Calu3 (cell line): ENCODE measurements around a stretch of chr20.

DNA sequence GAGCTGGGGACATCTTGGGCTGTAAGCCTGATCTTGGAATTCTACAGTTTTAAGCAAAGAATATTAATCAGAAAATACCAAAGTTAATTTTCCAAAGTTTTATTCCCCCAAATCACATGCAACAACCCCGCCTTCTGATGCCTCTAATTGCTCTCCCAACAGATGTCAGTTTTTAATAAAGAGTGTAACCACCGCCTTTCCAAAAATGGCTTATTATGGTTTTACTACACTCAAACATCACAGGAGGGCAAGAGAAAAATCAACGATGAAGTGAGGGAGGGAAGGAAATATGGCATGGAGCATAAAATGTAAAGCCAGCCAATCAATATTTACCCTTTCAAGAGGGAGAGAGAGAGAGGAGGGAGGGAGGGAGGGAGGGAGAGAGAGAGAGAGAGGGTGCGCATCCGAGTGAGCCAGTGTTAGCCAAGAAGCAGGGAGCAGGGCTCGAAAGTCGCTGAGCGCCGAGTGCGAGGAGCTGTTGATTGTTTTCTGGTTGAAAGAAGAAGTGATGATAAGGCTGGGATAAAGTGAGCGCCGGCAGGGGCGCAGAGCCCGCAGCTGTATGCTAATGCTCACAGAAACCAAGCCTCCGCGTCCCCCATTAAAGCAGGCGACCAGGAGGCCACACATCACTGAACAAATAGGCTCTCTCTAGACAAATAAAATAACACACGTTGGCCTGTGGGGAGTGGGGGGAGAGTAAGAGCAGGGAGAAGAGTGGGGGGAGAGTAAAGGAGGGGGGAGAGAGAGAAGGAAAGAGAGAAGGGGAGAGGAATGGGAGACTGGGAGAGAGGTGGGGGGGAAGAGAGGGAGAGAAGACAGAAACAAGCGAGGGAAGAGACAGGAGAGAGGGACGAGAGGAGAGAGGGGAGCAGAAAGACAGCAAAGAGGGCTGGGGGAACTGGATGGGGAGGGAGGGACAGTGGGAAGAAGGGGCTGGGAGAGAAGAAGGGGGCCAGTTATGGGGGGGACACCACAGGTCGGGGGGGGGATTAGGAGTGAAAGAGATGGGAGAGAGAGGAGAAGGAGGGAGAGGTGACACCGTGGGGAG, 5.1 kb upstream of the INSM1 start:
- PRO-cap: no peak

DNA sequence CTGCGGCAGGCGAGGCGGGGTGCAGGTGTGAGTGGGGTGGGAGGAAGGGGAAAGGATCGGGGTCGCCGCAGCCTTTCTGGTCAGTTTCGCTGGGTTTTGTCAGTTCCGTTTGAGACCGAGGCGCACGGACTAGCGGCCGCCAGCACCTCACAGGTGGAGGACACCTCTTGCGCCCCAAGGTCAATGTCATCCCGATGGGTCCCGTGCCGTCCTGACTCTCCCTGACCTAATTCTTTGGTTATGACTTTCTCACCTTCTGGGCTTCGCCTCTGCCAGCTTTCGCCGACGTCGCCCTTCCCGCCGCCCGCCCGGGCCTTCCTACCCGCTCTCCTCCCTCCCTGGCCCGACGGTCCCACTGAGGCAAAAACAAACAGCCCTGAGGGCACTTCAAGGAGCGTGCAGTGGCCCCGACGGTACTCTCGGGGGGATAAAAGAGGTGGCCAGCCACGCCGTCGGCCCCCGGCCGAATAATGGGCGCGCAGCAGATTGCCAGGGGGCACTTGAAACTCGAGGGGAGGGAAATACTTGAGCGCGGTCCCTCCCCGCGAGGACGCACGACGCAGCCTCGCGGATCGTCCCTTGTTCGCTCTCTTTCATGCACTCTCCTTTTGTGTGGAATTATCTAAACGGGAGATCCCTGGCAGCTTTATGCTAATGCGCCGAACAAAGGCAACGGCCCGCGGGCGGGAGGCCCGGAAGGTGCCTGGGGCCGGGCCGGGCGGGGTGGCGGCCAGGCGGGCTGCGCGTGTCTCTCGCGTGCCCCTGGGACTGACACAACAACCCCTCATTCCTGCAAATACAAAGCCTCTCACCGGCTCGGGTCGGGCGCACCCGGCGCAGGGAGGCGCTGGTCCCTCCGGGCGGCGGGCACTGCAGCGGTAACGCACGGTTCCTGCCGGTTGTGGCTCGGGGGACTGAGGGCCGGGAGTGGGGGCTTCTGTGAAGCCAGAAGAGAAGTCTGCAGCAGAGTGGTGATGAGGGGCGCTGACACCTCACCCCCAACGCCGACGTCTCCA, 3.8 kb upstream of the INSM1 start:
- PRO-cap: no peak

DNA sequence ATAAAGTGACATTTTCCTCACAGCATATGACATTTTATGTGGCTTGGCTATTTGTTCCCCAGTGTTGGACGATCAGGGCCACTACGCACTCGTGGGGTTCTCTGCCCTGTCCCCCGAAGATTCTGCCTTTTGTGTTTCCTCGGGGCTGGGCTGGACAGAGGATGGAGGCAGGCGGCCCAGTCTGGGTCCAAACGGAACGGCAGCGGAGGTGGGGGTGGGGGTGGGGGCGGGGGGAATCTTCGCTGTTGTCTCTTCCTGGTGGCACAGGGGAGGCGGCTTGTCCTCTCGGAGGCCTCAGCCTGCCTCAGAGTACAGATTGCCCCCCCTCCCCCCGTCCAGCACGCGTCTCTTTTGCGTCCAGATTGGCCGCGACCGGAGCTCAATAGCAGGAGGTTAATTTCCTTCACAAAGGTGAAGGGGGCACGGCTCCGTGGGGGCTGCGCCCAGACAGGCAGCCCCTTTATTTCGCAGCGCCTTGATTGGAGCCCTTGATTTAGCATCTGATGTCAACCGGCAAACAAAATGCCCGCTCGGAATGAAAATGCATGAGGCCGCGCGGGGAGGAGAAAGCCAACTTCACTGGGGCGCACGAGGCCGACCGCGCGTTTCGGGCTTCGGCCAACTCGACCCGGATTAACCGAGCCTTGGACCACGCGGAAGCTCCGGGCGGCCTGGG, 1.3 kb upstream of the INSM1 start:
- PRO-cap: no peak

- PRO-cap: no peak
These were observed 150.4 kb downstream of the RALGAPA2 start for GRCh38 chr20:20561724-20562665.

- PRO-cap: no peak
These were observed 16.1 kb downstream of the RALGAPA2 start for GRCh38 chr20:20696234-20696860.

DNA sequence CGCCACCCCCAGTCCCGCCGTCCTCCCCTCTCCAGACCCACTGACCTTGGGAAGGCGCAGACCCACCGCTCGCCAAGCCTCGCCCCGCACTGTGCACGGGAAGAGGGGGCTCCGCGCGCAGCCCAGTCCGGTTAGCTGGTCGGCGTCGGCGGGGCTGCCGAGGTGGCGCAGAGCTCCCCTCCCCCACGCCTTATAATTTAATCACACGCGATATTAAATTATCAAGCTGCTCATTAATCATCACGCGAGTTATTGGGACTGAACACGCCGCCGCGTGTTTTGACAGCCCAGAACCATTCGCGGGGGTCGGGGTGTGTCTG, 19.7 kb upstream of the KIZ start:
- PRO-cap: no peak

GRCh38 chr20:22390096-22390829, 194.1 kb downstream of the FOXA2 start:
- PRO-cap: no peak

DNA sequence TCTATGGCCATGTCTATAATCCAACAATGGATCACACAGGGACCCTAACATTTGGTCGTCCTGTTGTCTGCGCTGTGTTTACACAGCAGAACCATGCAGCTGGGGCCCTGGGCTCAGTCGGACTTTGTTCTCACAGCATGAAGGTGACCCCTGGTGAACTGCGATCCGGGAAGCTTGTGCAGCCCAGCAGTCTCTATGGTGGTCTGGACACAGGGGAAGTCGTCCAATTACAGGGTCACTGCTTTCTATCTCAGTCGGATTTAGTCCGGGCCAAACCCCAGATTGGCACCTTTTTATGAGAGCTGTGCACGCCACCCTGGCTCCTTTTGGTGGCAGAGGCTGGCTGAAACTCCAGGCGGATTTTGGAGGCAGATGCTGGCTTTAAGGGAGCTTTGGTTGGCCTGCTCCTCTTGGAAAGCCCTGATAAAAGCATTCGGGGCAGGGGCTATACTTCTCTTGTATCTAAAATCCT, 153.5 kb downstream of the FOXA2 start:
- PRO-cap: no peak

- PRO-cap: no peak
These were observed 59.2 kb downstream of the FOXA2 start for GRCh38 chr20:22525039-22525702.

DNA sequence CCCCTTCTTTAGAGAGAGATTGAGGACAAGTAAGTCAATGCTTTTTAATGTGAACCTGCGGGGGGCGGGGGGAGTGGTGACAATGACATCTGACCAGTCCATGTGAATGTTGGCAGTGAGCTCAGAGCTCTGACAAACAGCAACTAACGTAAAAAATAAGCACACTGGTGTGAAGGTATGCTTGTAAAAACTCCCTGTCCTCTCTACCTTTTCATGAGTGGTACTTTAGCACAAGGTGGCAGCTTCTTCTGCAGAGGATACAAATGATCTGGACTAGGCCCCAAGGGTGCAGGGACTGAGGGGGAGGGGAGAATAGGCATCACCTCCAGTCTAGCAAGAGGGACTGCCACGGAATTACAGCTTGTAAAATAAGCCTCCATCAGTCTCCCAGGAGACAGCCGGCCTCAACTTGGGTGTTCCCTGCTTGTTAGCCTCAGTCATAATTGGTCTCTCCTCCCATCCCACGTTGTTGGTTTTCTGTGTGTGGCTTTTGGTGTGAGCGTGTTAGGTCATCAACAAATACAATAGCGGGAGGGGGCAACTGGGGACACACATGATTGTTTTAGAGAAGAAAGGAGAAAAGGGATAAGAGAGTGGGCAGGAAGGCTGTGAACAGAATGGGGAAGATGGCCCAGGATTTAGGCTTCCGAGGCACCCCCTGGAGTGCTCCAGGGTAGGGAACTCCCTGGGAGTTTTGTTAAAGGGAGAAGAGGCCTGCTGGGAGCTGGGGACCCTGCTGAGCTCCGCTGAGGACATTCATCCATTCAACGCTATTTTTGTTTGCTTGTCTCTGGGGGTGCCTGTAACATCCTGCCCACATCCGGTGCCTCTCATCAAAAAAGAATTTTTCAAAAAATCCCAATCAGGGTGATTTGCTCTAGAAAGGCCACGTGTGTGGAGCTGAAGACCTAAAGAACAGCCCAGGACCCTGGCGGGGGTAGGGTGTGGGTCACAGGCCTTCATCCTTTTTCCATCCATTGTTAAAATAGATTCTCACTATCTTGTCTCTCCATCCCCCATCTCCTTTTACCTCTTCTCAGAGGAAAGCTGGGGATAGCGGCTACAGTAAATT, 9.2 kb downstream of the FOXA2 start:
- PRO-cap: no peak

- PRO-cap: no peak
These were observed 7.4 kb upstream of the SSTR4 start for GRCh38 chr20:23027605-23028309.

- PRO-cap: no peak
These were observed 17.2 kb upstream of the CD93 start for GRCh38 chr20:23103136-23103879.

- PRO-cap: no peak
These were observed 42.3 kb upstream of the CD93 start for GRCh38 chr20:23128386-23128869.

DNA sequence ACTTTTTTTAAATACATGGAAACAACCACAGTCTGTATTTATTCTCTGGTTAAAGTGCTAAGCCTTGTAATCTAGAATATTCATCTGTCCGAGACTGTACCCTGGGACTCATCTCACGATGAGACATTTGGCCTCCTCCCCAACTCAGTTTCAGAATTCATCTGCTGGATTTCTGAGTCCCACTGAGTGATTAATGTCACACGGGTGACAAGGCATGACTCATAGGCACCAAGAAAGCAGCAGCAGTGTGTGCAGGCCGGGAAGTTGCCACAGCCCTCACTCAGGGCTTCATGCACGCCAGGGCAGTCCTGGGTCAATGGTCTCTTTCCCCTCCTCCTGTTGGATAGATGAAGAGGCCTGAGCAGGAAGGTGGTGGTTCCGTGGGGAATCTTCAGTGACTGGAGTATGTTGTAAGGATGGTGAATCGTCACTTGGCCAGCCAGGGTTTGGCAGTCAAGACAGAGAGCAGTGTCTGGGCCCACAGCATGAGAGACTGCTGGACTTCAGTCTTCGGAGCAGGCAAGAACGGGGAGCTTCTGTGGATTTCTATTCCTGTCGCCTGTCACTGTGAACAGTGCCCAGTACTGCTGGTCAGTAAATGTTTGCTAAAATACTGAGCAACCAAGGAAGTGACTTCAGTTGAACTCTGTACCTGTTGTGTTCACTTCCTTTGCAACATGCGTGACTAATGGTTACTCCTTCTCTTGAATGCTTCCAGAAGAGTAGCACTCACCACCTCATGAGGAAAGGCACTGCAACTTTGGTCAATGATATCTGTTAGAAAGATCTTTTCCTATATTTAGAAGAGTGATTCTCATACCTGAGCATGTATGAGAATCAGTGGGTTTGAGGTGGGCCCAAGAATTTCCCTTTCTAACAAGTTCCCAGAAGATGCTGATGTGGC, 62.0 kb upstream of the CD93 start:
- PRO-cap: no peak

- PRO-cap: no peak
These were observed 125.2 kb upstream of the NXT1 start for GRCh38 chr20:23225116-23225965.

DNA sequence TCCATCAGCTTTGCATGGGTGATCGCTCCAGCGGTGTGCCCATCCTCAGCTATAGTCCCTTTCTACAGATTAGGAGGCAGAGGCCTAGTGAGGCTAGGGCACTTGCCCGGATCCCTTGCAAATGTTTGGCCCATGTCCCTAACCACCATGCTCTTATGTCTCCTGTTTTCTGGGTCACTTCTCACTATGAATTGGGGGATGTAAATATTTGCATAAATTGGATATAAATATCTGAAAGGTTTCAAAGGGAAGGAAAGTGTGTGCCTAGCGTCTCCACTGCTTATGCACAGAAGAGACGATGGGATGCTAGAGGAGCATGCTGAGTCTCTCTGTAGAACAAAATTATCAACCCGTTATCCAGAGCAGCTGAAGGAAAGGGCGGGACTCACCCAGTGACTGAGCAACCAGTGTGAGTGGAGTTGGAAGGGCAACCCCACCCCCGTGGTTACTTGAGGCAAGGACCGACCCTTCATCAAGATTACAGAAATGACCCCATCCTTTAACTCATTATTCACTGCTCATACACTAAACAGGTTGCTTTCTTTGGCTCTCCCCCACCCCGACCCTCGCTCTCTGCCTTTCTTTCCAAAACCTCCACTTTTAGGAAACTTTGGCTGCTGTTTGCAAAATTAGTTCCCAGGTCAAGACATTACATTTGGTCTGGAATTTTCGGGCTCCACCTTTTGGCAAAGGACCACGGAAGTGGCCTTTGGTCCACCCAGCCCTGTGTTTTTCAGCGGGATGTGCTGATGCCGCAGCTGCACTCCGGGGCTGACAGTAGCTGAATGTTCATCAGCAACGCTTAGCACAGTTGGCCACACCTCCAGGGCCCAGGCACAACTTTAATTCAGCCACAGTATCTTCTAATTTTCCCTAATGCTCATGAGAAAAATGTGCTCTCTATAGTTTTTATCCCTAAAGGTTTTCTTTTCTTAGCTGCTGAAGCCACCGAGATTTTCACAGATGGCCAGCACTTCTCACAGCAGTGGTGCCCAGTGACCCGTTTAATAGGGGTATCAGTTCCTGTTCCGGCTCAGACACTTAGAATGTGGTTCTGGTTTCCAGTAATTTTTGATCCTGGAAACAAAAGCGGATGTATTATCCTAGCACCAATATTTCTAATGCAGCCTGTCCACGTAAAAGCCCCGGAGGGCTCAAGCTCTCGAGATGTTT, 103.8 kb upstream of the NXT1 start:
- PRO-cap: no peak

GRCh38 chr20:23249480-23249972, 101.1 kb upstream of the NXT1 start:
- PRO-cap: no peak

DNA sequence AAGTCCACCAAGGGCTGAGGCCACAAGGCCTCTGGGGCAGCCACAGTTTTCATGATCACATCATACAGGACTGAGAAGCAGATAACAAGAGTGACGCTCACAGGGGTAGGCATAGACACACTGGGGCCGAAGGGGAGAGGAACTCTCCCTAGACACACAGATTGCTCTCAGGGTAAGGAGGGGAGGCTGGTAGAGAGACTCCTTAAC, 224 bp downstream of the CST8 start:
- PRO-cap: no peak

DNA sequence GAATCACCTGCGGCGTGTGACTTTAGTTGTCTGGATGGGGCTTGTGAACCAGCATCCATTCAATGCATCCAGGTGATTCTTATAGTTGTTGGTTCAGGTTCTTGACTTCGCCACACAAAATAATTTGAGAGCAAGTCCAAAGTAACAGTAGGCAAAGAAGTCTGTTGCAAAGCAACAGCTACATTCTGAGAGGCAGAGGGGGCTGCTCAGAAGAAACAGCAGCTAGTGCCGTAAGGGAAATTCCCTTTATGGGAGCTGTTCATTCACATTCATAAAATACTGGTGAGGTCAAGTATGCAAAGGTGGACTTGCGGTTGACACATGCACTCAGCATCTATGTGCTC, 12.7 kb downstream of the CST3 start:
- PRO-cap: no peak

DNA sequence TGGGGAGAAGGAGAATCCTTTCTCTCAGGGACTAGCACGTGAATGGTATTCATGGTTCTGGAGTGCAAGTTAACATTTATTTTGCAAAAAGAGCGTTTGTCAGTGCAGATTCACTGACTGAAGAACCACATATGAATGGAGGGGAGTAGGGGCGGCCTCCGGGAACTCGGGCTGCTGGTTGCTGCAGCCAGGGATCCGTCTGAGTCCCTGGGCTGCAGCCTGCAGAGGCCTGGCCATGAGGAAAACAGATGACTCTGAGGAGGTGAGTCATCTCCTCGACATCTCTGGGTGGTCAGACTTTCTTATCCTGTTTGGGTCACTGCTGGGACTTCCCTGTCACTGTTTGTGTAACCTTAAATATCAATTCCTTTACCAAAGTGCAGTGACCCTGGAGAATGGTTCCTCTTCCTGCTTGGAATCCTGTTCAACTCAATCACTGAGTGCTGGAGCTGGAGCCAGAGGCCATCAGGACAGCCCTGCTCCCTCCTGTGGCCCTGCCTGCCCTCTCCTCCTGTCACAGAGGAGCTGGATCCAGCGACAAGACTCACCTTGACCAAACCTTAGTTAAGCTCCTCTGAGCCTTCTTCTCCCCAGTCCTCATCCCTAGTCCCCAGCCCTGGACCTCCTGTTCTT, 4.4 kb upstream of the CST4 start:
- PRO-cap: no peak